ENCODE data around the gene KLHDC7A.

DNA sequence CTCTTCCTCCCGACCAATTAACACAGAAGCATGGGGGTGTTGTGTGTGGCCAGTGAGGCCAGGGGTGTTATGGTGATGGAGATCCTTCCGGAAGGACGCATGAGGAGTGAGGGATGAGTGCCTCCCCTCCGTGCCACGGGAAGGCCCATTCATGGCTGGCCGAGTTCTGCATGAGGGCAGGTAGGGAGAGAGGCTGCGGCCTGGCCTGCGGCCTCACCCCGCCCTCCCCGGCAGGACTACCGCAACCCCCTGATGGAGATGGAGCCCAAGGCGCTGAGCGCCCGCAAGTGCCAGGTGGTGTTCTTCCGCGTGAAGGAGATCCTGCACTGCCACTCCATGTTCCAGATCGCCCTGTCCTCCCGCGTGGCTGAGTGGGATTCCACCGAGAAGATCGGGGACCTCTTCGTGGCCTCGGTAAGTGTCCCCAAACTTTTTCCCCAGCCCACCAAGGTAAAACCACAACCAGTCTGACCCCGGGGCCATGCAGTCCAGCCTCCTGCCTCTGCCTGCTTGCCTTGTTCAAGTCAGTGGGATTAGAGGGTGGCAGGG lies 83.3 kb downstream of the ARHGEF10L start:
- PRO-cap, 2 experiments = no peak in any of the 2 experiments

DNA sequence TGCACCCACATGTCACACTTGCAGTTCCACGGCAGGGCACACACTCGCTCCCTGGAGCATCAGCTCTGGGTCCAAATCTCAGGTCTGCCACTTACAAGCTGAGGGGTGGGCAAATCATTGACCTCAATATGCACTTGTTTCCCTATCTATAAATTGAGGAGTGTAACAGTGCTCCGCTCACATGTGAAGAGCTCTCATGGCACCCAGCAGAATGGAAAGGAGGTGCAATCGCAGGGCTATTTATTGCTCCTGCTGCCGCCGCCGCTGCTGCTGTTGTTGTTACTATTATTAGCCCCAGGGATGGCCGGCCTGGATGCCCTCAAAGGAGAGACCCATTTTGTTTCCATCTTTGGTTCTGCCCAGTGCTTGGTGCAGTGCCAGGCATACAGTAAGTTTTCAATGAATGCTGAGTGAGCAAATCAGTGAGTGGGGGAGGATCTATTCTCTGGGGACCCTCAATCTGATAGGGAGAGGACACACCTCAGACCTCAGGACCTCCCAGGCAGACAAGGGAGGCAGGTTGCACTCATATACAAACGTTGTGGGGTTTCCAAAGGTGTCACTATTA lies 136.1 kb downstream of the ACTL8 start:
- PRO-cap, 2 experiments = no peak in any of the 2 experiments

- PRO-cap, 2 experiments = no peak in any of the 2 experiments
Observed at GRCh38 chr1:18007332-18007752, 100.3 kb upstream of the IGSF21 start.

DNA sequence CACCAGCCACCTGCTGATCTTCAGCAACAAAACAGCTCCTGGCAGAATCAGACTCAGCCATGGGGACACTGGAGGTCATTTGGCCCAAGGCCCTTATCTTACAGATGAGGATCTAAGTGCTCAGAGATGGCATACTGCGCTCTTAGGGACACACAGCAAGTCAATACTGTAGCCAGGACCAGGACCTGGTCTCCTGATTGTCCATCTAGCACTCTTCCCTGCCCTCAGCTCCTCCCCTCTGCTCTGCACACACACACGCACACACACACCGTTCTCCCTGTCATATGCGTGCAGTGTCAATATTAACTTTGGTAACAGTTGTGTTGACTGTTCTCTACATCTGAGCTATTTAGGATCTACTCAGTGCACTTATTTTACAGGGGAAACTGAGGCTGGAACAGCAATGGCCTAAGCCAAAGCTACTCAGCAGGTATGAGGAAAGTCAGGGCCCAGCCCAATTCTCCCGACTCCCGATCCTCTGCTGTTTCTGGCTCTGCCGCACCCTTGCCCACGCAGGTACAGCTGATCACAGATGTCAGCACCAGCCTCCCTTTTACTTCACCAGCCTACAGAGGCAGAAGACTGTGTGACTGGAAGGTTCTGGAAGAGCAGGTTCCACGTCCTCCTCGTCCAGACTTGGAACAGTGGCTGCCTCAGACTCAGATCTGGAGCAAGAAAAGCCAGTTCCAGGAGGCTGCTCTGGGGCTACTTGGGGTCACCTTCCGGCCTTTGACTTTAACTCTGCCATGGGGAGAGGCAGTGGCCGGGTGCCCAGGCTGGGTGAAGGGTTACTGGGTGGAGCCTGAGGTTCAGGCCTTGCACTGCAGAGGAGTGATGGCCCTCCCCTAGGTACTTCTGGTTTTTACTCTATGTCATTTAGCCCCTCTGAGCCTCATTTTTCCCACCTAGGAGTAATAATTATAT lies 16.2 kb upstream of the KLHDC7A start:
- PRO-cap, 2 experiments = no peak in any of the 2 experiments

GRCh38 chr1:18480037-18481239 lies at the start of gene KLHDC7A:
KLHDC7A (plus strand) TSS chr1:18480930.
- PRO-cap, 2 experiments = no peak in any of the 2 experiments

DNA sequence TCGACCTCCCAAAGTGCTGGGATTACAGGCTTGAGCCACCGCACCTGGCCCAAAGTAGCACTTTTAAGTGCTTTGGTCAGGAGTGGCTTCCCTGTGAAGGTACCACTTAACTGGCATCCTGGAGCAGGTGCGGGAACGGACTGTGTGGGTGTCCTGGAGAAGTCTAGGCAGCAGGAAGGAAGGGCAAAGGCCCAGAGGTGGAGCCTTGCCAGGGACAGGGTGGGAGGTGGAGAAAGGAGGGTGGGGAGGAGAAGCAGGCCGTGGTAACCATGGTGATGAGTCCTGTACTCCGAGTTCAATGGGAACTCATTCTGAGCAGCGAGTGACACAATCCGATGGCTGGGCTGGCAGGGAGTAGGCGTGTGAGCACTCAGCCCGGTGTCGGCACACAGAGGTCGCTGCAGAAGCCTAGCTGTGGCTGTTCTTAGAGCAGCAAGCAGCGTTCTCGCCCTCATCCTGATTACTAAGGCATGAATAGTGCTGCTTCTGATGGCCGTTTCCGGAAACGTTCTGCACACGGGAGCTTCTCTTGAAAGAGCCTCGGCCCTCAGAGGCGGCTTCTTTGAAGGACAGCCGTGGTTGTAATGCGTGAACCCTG lies 73.1 kb upstream of the PAX7 start:
- PRO-cap, 2 experiments = no peak in any of the 2 experiments

DNA sequence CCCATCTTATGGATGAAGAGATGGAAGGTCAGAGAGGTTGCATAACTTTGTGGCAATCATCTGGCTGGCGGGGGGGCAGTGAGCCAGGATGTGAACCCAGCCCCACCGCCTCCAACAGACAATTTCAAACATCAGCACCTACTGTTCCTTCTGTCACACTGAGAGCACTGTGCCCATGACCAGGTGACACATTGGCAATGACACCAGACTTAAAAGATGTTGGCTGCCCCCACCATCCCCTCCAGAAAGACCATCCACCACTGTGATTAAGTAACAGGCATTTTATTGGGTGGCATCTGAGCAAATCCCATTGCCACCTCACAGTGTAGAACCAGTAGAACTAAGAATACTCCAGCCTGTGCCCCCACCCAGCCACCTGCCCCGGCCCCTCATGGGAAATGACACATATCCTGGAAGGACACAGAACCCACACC lies 11.7 kb upstream of the TAS1R2 start:
- PRO-cap, 2 experiments = no peak in any of the 2 experiments

DNA sequence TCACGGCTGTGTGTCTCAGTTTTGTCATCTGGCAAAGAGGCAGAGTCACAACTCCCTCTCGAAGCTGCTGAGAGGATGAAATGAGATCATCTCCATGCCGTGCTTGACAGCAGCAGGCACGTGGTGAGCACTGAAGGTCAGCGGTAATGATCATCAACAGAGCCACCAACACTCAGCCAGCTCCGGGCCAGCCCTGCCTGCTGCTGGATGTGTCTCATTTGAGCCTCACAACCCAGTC lies 19.8 kb downstream of the ALDH4A1 start:
- PRO-cap, 2 experiments = no peak in any of the 2 experiments

- PRO-cap, 2 experiments = no peak in any of the 2 experiments
Observed at GRCh38 chr1:18957236-18957562, 723 bp upstream of the IFFO2 start.

GRCh38 chr1:18962057-18962554 lies 5.6 kb upstream of the IFFO2 start:
- PRO-cap, 2 experiments = no peak in any of the 2 experiments

DNA sequence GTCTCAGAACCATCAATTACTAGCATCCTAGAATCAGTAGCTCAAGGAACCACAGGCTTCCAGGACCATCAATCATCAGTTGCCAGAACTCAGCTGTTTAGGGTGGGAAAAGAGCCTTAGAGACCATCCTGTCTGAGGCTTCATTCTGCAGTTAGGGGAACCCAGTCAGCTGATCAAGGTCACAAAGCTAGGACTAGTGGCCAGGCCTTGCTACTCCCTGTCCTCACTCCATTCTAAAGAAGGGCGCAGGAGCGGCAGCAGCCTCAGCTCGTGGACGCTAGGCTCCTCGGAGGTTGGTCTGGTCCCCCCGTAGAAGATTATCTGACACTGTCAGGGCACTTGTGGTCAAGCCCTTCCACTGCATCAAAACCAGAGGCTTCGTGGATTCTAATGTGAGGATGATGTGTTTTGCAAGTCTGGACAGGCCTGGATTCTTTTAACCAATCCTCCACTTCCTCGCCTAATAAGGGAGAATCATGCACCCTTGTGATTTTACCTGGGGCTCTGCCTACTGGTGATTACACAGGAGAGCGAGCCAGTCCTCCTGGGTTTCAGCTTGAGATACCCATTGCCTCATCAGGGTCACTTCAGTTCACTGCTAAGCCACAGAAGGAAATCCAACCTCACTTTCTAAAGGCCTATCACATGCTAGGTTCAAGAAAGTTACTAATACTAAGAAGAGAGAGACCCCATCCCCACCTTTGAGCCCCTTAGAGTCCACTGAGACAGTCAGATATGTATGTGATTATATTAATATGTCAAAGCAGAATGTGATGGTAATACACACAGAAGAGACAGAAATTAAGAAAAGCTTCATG lies 41.8 kb upstream of the IFFO2 start:
- PRO-cap, 2 experiments = no peak in any of the 2 experiments

- PRO-cap, 2 experiments = no peak in any of the 2 experiments
Observed at GRCh38 chr1:19021903-19022331, 65.4 kb upstream of the IFFO2 start.

- PRO-cap, 2 experiments = no peak in any of the 2 experiments
Observed at GRCh38 chr1:19098979-19099193, 111.2 kb downstream of the UBR4 start.

DNA sequence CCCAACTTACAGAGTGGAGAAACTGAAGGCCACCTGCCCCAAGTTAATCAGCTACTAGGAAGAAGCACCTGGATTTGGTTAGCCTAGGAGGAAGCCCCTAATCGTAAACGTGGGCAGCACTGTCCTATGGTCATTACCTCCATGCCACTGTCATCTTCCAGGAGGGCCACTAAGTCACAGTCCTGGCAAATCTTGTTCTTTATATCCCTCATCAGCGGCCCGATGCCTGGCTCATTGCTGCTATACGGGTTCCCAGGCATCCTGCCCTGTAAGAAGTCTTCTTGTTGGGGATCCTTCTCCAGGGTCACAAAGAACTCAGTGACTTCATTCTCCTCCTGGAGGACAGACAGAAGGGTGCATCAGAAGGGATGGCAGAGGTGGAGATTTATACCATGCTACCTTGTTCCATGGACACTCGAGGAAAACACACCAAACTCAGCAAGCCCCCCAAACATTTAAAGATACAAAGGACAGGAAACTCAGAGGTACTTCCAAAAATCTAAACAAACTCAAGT lies 109.8 kb downstream of the UBR4 start:
- PRO-cap, 2 experiments = no peak in any of the 2 experiments

DNA sequence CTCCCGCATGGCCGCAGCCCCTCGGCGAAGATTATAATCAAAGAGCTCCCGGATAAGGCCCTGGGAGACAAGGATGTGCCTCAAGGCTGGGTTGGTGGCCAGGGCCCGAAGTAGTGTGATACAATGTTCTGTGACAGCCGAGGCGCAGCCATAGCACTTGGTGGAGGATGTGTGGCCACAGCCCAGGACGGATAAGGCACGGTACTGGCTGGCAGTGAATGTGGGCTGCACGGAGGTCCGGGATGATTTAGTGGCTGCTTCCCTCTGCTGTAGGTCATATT lies 97.6 kb downstream of the UBR4 start:
- PRO-cap, 2 experiments = no peak in any of the 2 experiments

- PRO-cap, 2 experiments = no peak in any of the 2 experiments
Observed at GRCh38 chr1:19123917-19124403, 86.1 kb downstream of the UBR4 start.

DNA sequence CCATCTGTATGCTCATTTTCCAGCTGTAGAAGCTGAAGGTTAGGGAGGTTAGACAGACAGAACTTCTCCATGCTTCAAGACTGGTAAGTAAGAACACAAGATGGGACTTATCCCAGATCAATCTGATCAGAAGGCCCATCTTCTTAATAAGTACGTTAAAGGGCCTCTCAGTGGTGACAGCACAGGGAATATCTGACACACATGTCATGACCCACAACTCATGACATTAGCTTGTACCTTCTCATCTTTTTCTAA lies 84.2 kb downstream of the UBR4 start:
- PRO-cap, 2 experiments = no peak in any of the 2 experiments

DNA sequence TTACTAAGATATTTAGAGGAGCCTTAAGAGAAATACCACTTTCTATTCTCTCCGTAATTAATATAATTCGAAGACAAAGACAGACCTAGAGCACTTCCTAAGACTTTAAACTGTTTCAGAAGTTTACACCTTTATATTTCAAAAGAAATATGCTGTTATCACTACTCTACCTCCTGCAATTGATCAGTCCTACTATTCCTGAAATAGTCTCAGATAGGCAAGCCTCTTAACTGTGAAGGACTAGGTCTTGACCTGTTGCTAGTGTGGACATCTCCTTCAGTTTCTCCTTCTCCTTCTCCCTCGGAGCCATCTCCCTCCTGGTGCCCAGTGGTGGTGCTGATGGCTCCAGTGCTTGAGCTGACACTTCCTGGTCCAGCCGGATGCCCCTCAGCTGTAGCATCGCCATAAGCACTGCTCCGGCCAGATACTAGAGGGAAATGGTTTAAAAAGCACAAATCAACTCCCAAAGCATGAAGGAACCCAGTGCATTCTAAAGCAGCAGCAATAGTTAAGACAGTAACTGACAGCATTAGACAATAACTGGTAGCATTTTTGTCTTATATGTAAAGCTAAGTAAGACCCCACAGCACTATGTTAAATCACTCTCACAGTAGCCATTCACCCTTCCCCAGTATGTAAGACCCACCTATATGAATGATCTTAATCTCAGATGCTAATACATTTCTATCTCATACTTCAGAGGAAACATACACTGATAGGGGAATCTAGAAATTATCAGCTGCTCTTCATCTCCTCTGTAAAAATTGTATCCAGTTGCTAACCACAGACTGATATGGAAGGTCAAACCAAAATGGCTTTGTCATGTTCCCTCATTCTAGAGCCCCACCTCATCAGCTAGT lies 72.1 kb downstream of the UBR4 start:
- PRO-cap, 2 experiments = no peak in any of the 2 experiments

GRCh38 chr1:19141304-19142053 lies 68.6 kb downstream of the UBR4 start:
- PRO-cap, 2 experiments = no peak in any of the 2 experiments

DNA sequence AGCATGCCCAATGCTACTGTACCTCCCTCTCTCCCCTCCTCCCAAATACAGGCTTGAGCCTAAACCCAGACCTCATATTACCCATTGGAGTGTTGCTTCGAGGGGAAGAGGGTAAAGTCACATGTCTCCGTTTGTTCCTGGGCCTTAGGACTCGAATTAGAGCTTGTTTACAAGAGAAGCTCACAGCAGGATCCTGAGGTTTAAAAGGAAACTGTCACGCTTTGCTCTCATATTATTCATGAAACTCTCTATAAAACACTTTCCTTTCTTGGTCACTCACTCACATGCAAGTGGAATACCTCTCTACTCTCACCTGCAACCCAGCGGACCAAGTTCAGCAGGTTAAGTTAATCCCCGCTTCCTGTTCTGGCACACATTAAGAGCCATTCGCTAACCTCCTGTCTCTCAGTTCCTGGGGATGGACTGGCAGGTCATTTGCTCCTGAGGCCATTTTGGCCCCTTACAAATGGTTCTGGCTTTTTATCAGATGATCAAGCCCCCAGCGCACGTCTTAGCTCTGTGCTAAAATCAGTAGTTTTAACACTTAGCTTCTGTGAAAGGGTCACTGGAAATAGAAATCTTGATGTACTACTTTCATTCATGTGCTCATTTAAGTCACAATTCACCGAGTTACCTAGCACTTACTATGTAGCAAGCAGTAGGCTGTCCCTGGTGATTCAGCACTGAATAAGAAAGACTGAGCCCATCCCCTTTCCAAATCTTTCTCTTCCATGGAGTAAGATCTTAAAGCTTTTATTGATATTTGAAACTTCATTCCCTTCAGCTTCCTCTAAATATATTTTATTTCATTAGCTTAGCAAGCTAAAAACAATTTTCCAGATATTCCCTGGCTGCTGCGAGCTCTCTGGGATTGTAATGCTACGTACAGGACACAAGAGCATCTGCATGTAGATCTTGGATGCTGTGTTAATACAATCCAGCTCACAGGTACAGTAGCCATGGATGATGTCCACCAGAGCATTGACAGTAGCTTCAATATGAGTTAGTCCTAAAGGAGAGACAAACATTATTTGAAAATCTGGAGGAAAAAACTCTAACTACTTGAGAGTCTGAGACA lies 65.8 kb downstream of the UBR4 start:
- PRO-cap, 2 experiments = no peak in any of the 2 experiments